Right lobe of liver (tissue), 4 donors: Measurements from ENCODE around the genes EFCAB6, PARVG and NUP50.

DNA sequence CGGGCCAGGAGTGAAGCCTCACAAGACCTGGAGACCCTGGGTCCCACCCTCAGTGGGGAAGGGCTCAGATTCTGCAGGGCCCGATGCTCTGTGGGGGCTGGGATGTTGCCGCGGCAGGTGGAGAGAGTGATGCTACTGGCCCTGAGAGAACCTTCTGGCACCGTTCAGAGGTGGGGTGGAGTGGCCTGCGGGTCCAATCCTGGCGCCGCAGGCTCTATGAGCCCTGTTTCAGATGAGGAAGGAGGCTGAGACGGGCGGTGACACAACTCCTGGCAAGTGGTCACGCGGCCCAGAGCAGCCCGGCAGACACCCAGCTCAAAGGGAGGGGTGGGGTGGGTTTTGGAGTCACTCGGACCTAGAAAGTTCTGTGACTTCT is 3.4 kb downstream of the TSPO start:
- PRO-cap, 4 experiments: no peak in any of the 4 experiments
- RAMPAGE, long total RNA, 2 experiments: no peak in any of the 2 experiments

DNA sequence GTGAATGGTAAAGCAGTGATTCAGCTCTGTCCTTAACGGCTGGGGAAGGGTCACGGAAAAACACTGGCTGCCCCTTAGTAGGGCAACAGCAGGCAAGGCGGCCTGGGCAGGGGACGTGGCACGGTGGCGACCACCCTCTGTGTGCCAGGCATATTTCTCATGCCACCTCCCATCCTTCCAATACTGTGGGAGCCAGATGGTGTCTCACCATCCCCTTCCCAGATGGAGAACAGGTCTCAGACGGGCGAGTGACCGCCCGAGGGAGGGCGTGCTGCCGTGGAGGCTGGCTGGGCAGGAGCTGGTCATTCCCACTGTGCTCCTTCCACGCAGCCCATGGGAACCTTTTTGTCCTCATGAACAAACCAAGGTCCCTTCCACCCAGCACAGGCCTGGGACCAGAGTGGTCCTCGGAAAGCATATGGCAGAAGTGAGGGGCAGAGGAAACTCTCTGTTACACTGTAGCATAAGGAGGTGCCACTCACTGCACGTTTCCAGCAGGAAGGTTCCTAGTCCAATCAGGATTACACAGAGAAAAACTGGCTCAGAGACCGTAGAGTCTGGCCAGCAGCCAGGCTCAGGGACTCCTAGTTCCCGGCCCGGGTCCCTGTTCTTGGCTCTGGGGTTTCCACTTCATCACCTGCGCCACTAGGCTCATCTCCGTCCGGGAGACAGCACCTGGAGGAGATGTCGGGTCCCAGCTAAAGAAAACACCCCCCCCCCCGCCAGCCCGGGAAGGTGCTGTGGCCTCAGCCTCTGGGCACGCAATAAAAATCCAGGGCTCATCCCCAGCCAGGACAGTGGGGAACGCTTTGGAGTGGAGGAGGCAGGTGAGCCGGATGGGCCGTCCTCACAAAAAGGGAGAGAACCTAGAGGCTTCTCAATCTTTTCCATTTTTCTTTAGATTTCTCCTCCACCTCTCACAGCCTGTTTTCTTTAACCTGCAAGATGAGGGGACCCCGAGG is 1.2 kb downstream of the TTLL12 start:
- PRO-cap, 4 experiments: peak in 2 of 4 experiments; most common plus-strand start position 797 of the sequence (in 2); most common minus-strand start position 766 of the sequence (in 1)
- RAMPAGE, long total RNA, 2 experiments: no peak in any of the 2 experiments

DNA sequence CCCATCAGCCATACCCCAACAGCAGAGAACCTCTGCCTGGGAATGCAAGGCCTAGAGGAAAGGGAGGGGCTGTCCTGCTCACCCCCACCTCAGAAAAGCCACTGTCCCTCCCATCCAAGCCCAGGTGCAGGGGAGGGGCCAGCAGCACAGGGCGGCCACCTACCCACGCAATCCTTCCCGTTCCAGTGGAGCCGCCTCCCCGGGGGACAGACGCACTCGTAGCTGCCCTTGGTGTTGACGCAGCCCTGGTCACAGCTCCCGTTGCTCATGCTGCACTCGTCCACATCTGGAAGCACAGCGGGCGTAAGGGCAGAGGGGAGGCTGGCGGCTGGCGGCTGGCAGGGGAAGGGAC is 40.3 kb upstream of the TTLL12 start:
- PRO-cap, 4 experiments: no peak in any of the 4 experiments
- RAMPAGE, long total RNA, 2 experiments: no peak in any of the 2 experiments

GRCh38 chr22:43260364-43260775 is 73.4 kb upstream of the TTLL12 start:
- PRO-cap, 4 experiments: no peak in any of the 4 experiments
- RAMPAGE, long total RNA, 2 experiments: no peak in any of the 2 experiments

GRCh38 chr22:43263050-43263413 is 76.1 kb upstream of the TTLL12 start:
- PRO-cap, 4 experiments: peak in 1 of 4 experiments; most common minus-strand start chr22:43263273 (in 1)
- RAMPAGE, long total RNA, 2 experiments: no peak in any of the 2 experiments

DNA sequence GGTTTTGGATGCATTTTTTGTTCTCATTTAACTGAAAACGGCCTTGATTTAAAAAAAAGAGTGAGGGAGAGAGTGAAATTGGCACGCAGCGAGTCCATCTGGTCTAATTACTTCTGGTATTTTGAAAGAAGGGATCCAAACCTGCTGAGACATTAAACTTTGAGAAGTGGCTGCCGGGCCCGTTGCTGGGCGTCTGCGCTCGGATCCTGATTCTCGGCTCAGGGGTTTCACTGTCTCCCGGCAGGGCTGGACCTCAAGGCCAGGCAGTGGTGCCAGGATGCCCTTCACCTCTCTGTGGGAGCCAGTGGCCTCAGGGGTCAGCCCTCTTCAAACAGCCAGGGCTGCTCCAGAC is 70.3 kb downstream of the MPPED1 start:
- PRO-cap, 4 experiments: no peak in any of the 4 experiments
- RAMPAGE, long total RNA, 2 experiments: no peak in any of the 2 experiments

DNA sequence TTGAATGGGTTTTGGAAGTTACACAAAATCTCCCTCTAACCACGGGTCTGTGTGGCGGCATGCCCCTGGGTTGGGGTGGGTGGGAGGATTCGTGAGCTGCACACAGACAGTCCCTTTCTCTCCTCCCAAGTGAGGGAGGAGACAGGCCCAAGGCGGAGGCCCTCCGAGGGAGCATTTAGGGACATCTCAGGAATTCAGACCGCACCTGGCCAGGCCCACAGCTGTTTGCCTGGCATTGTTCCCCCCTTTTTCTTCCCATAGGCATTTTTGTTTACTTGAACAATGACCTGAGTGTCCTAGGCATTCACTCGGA is 94.1 kb downstream of the MPPED1 start:
- PRO-cap, 4 experiments: peak in 1 of 4 experiments; most common plus-strand start position 306 of the sequence (in 1); most common minus-strand start position 102 of the sequence (in 1)
- RAMPAGE, long total RNA, 2 experiments: no peak in any of the 2 experiments

- PRO-cap, 4 experiments: no peak in any of the 4 experiments
- RAMPAGE, long total RNA, 2 experiments: no peak in any of the 2 experiments
These were observed 183.9 kb downstream of the EFCAB6 start for GRCh38 chr22:43628100-43628795.

- PRO-cap, 4 experiments: peak in 4 of 4 experiments; most common plus-strand start chr22:43812434 (in 4); most common minus-strand start chr22:43812305 (in 3)
- RAMPAGE, long total RNA, 2 experiments: start-site peak on the minus strand in 2 of 2 experiments, at chr22:43812281-43812318 at its widest, 22 to 25 reads per replicate
These were observed at the start of gene EFCAB6 for GRCh38 chr22:43811997-43812815. EFCAB6 (minus strand) TSS chr22:43812305.

DNA sequence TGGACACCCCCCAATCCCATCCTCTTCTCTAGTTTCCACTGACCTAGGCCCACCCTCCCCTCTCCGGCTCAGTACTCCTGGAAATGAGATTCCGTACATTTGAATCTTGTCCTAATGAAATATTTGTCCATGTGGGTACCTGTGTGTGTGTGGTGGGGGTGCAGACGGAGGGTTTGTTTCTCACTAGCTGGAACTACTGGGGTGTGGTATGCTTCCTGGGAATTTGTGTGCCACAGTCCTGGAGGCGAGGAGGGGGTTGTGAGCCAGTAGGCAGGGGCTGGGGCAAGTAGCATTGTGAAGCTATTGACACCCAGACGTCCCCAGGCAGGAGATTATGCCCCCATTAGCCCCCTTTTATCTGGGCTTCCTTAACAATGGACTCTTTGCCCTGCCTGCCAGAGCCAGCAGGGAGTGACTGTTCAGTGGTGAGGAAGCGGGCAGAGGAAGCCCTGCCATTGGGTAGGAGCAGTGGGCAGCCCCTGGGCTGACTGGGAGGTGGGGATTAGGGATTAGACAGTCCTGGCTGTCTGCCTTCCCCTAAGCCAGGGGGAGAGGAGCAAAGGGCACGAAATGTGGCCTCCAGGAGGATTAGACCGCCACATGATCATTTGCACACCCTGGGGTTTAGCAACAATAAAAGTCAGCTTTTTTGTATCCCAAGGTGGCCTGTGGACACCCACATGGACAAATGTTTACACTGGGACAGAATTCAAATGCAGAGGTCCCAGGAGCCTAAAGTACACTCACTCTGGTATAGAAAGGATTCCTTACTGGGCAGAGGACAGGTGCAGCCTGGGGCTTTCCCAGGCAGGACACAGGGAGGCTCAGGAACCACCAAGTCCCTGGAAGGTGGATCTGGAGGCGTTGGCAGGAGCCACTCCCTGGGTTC is 1.8 kb downstream of the PNPLA3 start:
- PRO-cap, 4 experiments: peak in 4 of 4 experiments; most common plus-strand start position 784 of the sequence (in 4); most common minus-strand start position 417 of the sequence (in 4)
- RAMPAGE, long total RNA, 2 experiments: no peak in any of the 2 experiments

- PRO-cap, 4 experiments: peak in 4 of 4 experiments; most common plus-strand start chr22:44025805 (in 1); most common minus-strand start chr22:44025699 (in 4)
- RAMPAGE, long total RNA, 2 experiments: start-site peak on the plus strand in 1 of 2 experiments, at chr22:44026304-44026335 at its widest, 9 reads per replicate
These were observed 1.7 kb downstream of the PARVB start for GRCh38 chr22:44025451-44026537.

- PRO-cap, 4 experiments: no peak in any of the 4 experiments
- RAMPAGE, long total RNA, 2 experiments: no peak in any of the 2 experiments
These were observed 44.3 kb downstream of the PARVB start for GRCh38 chr22:44068349-44068816.

GRCh38 chr22:44180601-44180991 is at the start of gene PARVG:
PARVG (plus strand) TSS chr22:44180925.
- PRO-cap, 4 experiments: peak in 3 of 4 experiments; most common plus-strand start chr22:44180962 (in 2)
- RAMPAGE, long total RNA, 2 experiments: no peak in any of the 2 experiments

GRCh38 chr22:44317010-44317360 is 4.2 kb upstream of the SHISAL1 start:
- PRO-cap, 4 experiments: no peak in any of the 4 experiments
- RAMPAGE, long total RNA, 2 experiments: no peak in any of the 2 experiments

- PRO-cap, 4 experiments: no peak in any of the 4 experiments
- RAMPAGE, long total RNA, 2 experiments: no peak in any of the 2 experiments
These were observed 24.9 kb upstream of the SHISAL1 start for GRCh38 chr22:44337557-44338142.

- PRO-cap, 4 experiments: no peak in any of the 4 experiments
- RAMPAGE, long total RNA, 2 experiments: no peak in any of the 2 experiments
These were observed 25.5 kb upstream of the SHISAL1 start for GRCh38 chr22:44338297-44338610.

DNA sequence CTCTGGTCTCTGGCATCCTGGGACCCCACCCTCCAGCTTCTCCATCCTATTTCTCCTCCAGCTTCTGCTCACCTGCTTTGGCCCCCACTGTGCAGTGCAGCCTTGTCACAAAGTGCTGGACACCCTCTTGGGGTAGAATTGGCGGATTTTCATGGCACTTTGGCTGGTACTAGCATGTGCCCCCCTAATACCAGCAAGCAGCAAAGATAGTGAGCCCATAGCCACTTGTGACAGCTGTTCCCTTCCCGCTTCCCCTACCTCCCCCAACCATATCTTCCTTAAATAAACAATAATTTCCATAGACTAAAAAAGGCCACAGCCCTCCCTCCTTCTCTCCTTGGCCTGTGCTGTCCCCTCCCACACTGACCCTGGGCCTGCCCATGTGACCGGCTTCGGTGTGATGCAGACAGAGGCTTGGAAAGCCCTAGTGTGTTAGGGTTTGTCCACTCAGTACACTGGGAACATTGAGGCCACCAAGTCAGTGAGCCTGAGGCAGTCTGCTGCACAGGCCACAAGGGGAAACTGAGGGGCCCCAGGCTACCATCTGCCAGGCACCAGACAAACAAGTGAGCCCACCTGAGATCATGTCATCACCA is 54.0 kb upstream of the SHISAL1 start:
- PRO-cap, 4 experiments: no peak in any of the 4 experiments
- RAMPAGE, long total RNA, 2 experiments: no peak in any of the 2 experiments

DNA sequence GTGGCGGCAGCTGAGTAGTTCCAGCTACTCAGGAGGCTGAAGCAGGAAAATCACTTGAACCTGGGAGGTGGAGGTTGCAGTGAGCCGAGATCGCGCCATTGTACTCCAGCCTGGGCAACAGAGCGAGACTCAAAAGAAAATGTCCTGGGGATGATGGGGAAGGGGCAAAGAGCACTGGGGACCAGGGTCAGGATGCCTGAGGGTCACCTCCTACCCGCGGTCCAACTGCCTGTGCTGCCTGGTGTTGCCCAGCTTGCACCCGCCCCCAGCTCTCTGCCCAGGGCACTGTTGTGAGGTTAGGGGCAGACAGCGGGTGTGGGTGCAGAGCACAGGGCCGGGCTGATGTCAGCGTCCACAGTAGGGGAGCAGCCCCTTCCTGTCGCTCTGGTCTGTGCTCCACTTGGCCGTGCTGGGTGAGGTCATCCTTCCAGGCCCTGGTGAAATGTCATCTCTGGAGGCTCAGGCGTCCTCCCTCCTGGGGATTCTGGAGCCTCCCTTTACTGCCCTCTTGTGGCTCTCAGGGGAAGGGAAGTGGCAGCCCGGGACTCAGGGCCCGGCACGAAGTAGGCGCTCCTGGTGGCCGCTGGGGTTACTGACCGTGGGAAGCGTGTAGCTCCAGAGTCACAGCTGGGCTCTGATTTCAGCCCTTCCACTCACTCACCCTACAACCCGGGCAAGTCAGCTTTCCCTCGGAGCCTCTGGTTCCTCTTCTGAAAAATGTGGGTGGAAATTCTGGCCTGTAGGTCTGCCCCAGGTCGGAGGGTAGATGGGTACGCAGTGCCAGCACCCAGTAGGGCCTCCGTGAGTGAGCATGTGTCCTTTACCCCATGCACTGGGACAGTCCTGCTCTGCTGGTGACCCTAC is 17.4 kb upstream of the PRR5 start:
- PRO-cap, 4 experiments: peak in 1 of 4 experiments; most common minus-strand start position 287 of the sequence (in 1)
- RAMPAGE, long total RNA, 2 experiments: no peak in any of the 2 experiments

DNA sequence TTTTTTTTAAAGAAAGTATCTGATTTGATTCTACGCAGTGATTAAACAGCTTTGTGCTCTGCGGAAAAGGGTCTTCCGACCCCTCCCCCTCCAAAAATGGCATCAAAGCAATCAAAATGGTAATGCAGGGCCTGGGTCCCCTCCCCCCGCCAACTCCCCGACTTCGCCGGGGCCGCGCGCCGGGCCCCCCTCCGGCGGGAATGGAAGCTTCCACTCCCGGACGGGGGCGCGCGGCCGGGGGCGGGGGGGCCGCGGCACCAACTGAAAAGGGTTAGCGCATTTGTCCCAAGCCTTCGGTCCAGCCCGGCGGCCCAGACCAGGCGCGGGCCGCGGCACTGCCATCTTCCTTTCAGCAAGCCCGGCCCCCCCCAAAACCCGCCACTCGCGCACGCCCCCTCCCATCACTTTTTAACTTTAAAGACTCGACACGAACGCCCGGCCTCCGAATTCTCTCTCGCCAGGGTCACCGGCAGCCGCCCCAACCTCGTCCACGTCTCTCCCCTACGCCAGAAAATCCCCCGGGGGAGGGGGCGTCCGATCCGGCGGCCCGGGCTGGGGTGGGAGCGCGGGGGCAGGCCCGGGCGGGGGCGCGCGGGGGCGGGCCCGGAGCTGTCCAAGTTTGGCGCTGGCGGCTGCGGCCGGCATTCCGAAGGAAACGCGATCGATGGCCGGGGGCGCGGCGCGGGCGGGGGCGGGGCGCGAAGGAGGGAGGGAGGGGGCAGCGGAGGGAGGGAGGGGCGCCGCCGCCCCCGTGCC is 2.8 kb downstream of the PHF21B start:
- PRO-cap, 4 experiments: no peak in any of the 4 experiments
- RAMPAGE, long total RNA, 2 experiments: no peak in any of the 2 experiments

- PRO-cap, 4 experiments: peak in 4 of 4 experiments; most common plus-strand start chr22:45163891 (in 1); most common minus-strand start chr22:45163714 (in 3)
- RAMPAGE, long total RNA, 2 experiments: start-site peak on the plus strand in 2 of 2 experiments, at chr22:45163925-45164010 at its widest, 227 to 278 reads per replicate; start-site peak on the minus strand in 1 of 2 experiments, at chr22:45163701-45163803 at its widest, 249 reads per replicate
These were observed at the start of gene NUP50 for GRCh38 chr22:45163463-45164479. NUP50 (plus strand) TSS chr22:45163925.